Fibroblast of the aortic adventitia (primary cell): ENCODE results near the gene GOLGA8R.

- CAGE, long polyA plus RNA = no peak
These were observed 433.4 kb downstream of the OCA2 start for GRCh38 chr15:27665712-27666168.

DNA sequence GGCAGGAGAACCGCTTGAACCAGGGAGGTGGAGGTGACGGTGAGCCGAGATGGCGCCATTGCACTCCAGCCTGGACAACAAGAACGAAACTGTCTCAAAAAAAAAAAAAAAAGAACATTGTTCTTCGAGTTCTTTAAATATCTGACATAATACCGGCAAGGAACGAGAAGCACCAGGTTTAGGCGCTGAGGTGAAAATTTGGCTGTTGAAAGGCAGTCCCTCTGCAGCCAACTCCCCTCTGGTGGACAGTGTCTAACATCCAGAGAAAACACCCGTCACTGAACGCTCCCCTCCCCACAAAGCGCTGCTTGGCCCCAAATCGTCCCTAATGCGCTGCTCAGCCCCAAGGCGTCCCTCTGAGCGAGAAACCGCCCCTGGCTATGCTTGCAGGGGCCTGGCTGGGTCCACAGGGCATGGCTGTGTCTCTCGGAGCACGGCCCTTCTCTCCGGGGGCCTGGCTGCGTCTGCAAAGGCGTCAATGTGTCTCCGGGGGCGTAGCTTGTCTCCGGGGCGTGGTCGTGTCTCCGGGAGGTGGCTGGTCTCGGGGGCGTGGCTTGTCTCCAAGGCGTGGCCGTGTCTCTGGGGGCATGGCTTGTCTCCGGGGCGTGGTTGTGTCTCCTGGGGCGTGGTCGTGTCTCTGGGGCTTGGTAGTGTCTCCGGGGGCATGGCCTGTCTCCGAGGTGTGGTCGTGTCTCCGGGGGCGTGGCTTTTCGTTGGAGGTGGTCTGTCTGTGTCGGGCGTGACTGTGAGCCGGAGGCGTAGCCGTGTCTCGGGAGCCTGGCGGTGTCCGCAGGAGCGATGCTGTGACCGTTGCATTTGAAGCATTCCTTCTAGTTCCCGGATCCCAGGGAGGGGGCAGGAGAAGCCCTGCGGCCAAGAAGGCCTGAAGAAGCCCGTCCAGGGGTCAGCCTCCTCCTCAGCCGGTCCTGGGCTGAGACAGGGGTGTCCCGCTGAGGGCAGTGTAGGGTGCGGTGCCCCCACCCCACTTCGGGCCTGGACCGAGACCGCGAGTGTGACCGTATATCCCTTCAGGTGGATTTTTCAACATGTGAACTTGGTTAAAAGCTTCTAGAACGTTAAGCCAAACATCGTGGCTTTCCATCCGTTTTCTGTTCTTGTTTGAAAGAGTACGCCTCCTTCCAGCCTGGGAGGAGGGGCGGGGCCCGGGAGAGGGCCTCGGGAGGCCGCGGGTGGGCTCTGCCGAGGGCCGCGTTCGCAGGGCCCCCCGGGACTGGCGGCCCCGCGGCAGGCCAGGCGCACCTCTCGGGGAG lies 3.1 kb downstream of the OCA2 start:
- CAGE, long polyA plus RNA = no peak

DNA sequence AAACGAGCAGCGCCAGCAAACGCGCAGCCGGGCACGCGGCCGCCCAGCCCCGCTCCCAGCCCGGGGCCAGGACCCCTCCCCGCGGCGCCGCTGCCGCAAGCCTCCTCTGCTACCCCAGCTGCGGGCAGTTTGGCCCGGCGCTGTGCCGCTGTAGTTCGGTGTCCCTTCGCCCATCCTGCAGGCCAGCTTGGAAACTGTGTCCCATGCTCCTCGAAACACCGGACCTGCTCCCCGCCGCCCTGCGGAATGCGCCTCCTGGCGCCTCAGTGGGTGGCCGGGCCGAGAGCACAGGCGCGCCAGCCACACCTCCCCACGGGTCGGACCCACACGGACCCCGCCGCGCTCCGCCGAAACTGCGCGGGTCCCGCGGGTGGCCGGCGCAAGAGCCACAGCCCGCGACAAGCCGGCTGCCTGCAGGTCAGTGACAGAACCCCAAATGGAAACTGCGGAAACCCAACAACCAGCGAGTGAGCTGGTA lies 2.2 kb downstream of the OCA2 start:
- CAGE, long polyA plus RNA = no peak

DNA sequence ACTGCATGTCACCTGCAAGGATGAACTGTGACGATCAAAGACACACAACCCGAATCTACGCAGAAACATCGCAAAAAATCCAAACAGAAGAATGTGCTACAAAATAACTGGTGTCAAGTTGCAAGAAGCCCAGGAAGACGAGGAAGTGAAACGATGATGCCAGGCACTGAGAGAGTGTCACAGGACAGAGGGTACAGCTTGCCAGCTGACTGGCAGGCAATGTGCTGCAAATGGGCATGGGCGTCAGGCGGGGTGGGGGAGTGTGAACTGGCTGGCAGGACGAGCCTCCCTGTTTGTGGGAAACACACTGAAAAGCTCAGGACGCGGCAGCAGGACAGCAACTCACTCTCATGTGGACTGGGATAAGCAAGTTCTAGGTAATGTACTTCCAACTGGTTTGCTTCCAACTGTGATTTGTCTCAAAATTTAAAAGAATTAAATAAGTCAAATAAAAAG lies 28.9 kb upstream of the OCA2 start:
- CAGE, long polyA plus RNA = no peak

DNA sequence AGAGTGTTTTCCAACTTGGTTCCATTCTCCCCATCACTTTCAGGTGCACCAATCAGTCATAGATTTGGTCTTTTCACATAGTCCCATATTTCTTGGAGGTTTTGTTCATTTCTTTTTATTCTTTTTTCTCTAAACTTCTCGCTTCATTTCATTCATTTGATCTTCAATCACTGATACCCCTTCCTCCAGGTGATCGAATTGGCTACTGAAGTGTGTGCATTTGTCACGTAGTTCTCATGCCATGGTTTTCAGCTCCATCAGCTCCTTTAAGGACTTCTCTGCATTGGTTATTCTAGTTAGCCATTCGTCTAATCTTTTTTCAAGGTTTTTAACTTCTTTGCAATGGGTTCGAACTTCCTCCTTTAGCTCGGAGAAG lies 60.2 kb upstream of the OCA2 start:
- CAGE, long polyA plus RNA = no peak

DNA sequence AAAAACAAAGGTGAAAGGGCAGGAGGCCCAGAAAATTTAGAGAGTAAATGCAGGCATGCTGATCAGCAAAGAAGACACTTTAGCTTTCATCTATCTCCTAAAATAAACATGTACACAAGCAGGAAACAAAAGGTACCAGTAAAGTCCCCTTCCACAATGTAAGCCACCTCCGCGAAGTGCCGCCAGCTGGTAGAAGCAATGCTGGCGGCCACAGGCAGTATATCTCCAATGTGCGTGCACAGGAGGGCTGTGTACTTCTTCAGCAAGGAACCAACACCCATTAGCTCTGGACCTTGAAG lies 75.4 kb downstream of the HERC2 start:
- CAGE, long polyA plus RNA = no peak

GRCh38 chr15:28919072-28919764 lies 33.4 kb downstream of the APBA2 start:
- CAGE, long polyA plus RNA = no peak

- CAGE, long polyA plus RNA = no peak
These were observed 52.3 kb downstream of the APBA2 start for GRCh38 chr15:28937931-28938551.

DNA sequence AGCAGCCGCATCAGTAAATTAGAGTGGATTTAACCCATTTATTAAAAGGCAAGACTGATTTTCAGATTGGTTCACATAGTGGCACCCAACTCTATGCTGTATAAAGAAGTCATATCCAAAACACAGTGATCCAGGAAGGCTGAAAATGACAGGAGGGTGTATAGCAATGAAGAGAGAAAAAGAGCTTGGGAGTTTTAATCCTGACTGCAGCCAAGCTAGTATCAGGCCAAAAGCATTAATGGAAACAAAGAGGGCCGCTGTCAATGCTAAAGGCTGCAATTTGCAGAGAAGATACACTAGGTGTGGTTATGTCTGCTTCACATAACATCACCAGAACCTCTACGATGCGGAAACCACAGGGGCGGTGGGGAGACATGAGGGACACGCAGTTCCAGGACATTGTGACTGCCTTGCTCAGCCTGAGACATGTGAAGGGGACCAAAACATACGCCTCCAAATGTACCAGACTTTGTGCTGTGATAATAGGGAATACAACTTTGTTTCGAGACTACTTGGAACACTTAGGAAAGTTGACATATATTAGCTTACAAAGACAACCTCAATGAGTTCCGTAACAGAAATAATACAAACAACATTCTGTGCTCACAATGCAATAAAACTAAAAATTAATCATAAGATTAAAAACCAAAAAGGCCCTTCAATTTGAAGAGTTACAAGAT lies 88.4 kb downstream of the APBA2 start:
- CAGE, long polyA plus RNA = no peak

- CAGE, long polyA plus RNA = no peak
These were observed 166.2 kb downstream of the NSMCE3 start for GRCh38 chr15:29103482-29103741.

- CAGE, long polyA plus RNA = no peak
These were observed 165.8 kb downstream of the NSMCE3 start for GRCh38 chr15:29103742-29104323.

GRCh38 chr15:29400719-29401206 lies 131.1 kb upstream of the NSMCE3 start:
- CAGE, long polyA plus RNA = no peak

- CAGE, long polyA plus RNA = no peak
These were observed 474 bp downstream of the ENTREP2 start for GRCh38 chr15:29570157-29570853.

DNA sequence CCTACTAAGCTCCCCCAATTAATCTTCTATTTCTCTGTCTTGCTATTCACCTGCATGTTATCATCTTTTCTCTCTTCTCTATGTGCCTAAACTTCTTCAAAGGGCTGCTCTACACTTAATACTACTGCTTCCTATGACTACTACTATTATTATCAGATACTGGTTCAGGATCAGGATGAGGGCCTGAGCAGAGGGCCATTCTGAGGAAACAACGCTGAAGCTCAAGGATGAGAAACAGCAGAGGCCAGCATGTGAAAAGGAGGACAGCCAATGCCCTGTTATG lies 54.3 kb downstream of the TJP1 start:
- CAGE, long polyA plus RNA = no peak

DNA sequence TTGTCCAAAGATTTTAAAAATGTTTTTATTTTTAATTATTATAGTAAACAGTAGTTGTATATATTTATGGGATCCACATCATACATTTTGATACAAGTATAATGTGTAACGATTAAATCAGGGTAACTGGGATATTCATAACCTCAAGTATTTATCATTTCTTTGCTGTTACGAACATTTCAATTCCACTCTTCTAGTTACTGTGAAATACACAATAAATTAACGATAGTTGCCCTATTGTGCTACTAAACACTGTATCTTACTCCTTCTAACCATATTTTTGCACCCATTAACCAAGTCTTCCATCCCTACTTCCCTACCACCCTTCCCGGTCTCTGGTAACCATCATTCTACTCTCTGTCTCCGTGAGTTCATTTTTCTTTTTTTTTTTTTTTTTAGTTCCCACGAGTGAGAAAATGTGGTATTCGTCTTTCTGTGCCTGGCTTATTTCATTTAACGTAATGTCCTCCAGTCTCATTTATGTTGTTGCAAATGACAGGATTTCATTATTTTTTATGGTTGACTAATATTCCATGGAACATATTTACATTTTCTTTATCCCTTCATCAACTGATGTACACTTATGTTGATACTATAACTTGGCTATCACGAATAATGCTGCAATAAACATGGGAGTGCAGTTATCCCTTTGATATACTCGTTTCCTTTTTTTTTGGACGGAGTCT lies 31.8 kb downstream of the TJP1 start:
- CAGE, long polyA plus RNA = no peak

DNA sequence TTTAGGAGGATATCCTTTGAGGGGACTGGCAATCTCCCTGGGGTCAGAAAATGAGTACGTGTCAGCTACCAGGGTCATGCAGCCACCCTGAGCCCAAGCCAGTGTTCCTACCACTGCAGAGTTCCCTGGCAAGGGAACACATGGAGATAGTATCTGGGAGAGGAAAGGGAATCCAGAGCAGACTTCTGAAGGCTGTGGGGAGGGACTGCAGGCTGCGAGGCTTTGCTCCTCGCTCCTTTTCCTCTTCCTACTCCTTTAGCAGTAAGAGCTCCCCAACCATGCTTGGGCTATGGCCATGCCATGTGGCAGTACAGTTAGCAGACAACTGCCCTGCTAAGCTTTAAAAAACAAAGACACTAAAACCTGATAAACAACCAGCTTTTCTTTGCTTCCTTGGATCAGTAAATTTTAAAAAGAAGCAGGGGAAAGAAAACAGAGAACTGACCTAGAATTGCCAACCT lies 63.0 kb upstream of the TJP1 start:
- CAGE, long polyA plus RNA = no peak

DNA sequence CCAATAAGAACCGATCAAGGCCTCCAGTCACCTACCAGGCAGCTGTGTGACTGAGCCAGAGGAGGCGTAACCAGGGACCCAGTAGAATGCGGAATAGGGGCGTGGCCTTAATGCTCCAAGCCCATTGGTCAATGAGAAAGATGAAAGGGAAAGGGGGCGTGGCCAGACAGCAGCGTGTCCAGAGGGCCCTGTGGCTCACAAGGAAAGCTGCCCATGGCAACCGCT lies at the start of gene GOLGA8R:
Gene GOLGA8R, minus strand, starts transcription at position 52 of the 225 bp plus-strand sequence.
- CAGE, long polyA plus RNA = no peak

DNA sequence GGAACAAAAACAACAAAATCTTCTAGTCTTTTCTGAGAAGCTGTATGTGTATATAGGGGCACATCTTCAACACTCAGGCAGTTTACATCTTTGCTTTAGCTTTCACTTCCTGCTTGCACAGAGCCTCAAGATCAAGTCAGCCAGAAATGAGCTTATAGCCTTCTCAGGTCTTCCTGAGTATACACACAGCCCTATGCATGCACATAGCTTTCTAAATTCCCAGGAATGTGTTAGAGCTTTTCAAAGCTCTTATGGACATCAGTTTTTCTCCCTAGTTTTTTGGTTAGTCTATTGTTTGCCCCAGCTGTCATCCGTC lies 22.4 kb upstream of the MTMR10 start:
- CAGE, long polyA plus RNA = no peak

GRCh38 chr15:31014212-31014684 lies 22.8 kb upstream of the MTMR10 start:
- CAGE, long polyA plus RNA = no peak

DNA sequence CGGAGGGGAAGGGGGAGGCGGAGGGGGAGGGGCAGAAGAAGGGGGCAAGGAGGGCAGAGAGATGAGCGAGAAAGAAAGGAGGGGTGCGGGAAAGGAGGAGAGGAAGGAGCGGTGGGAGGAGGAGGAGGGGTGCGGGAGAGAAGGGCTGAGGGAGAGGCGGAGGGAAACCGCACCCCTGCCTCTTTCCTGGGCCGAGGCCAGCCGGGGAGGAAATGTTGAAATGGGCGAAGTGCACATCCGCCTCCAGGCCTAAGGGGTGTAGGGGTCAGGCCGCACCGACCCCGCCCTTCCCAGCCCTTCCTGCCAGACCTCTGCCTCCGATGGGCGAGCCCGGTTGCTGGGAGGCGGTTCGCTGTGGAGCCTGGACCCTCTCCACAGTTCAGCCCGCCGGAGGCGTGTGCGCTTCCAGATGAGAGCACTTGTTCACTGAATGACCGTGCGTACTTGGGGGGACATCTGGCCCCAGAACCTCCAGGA lies 110.4 kb upstream of the KLF13 start:
- CAGE, long polyA plus RNA = no peak